ENCODE data around the genes IL16, AP3B2 and ZNF592.

GRCh38 chr15:81196194-81197214 is at the start of gene IL16:
Gene IL16, plus strand, starts transcription at chr15:81196879.
CAGE:
- cytosol, long polyA minus RNA, result no peak
- cytosol, long polyA plus RNA, result no peak
- long polyA plus RNA, result no peak
- nucleus, long polyA minus RNA, result no peak
- nucleus, long polyA plus RNA, result no peak

CAGE:
- cytosol, long polyA minus RNA, result no peak
- cytosol, long polyA plus RNA, result no peak
- long polyA plus RNA, result no peak
- nucleus, long polyA minus RNA, result no peak
- nucleus, long polyA plus RNA, result no peak
Measured at GRCh38 chr15:81286351-81287225, 37.4 kb downstream of the STARD5 start.

CAGE:
- cytosol, long polyA minus RNA, result no peak
- cytosol, long polyA plus RNA, result no peak
- long polyA plus RNA, result no peak
- nucleus, long polyA minus RNA, result no peak
- nucleus, long polyA plus RNA, result no peak
Measured at GRCh38 chr15:82093597-82094137, 47.8 kb upstream of the MEX3B start.

DNA sequence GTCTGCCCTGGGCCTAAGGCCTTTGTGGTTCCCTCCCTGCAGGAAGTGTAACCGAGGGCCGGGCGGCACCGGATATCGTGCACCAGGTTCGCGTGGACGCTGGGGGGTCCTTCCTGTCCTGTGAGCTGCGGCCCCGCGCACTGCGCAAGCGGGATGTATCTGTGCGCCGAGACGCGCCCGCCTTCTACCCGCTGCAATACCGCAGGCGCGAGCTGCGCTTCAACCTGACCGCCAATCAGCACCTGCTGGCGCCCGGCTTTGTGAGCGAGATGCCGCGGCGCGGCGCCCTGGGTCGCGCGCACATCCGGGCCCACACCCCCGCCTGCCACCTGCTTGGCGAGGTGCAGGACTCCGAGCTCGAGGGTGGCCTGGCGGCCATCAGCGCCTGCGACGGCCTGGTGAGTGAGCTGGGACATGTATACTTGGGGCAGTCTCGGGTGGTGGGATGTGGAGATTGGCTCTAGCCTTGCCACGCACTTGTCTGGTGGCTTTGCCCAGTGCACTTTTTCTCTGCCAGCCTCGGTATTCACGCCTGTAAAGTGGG is 36.0 kb downstream of the SAXO2 start:
CAGE:
- cytosol, long polyA minus RNA, result no peak
- cytosol, long polyA plus RNA, result no peak
- long polyA plus RNA, result no peak
- nucleus, long polyA minus RNA, result no peak
- nucleus, long polyA plus RNA, result no peak

CAGE:
- cytosol, long polyA minus RNA, result no peak
- cytosol, long polyA plus RNA, result no peak
- long polyA plus RNA, result no peak
- nucleus, long polyA minus RNA, result no peak
- nucleus, long polyA plus RNA, result no peak
Measured at GRCh38 chr15:82372053-82373193, 23.1 kb upstream of the GOLGA6L10 start.

CAGE:
- cytosol, long polyA minus RNA, result no peak
- cytosol, long polyA plus RNA, result no peak
- long polyA plus RNA, result no peak
- nucleus, long polyA minus RNA, result no peak
- nucleus, long polyA plus RNA, result no peak
Measured at GRCh38 chr15:82709796-82710618, at the start of gene AP3B2. Gene AP3B2, minus strand, starts transcription at chr15:82709875.

CAGE:
- cytosol, long polyA minus RNA, result no peak
- cytosol, long polyA plus RNA, result no peak
- long polyA plus RNA, result no peak
- nucleus, long polyA minus RNA, result no peak
- nucleus, long polyA plus RNA, result no peak
Measured at GRCh38 chr15:82871281-82871851, 61.9 kb downstream of the WHAMM start.

GRCh38 chr15:82914398-82914814 is 38.1 kb downstream of the HOMER2 start:
CAGE:
- cytosol, long polyA minus RNA, result no peak
- cytosol, long polyA plus RNA, result no peak
- long polyA plus RNA, result no peak
- nucleus, long polyA minus RNA, result no peak
- nucleus, long polyA plus RNA, result no peak

CAGE:
- cytosol, long polyA minus RNA, result no peak
- cytosol, long polyA plus RNA, result no peak
- long polyA plus RNA, result no peak
- nucleus, long polyA minus RNA, result no peak
- nucleus, long polyA plus RNA, result no peak
Measured at GRCh38 chr15:83000283-83000622, 11.2 kb downstream of the C15orf40 start.

DNA sequence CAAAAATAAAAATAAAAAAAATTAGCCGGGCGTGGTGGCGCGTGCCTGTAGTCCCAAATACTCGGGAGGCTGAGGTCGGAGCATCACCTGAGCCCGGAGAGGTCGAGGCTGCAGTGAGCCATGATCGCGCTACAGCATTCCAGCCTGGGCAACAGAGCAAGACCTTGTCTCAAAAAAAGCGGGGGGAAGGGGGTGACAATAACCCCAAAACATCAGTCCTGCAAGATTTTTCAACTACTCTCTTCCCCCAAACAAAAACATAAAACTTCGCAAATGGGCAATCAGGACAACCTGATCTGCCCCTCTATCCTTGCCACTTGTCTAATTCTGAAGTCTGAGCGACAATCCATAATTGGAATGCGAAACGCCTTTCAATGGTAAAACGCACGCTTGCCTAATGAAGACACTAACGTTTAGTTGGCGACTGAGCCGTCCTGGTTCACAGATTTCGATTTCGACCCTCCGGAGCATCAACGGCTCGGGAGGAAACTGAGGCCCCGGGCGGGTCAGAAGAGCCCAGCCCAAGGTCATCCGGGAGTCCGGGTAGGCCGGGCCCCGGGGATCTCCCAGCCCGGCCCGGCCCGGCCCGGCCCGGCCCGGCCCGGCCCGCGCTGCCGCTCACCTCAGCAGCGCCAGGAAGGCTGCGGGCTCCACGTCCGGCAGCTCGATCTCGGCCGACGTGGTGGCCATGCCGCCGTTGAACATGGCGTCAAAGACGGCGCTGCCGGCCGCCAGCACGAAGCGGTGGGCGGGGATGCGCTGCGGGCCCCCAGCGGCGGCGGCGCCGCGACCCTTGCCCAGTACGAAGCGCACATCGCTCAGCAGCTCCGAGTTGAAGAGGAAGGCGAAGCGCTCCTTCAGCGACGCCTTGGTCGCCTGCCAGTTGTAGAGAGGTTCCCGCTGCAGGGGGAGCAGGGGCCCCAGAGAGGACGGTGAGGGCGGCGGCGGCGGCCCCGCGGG is 643 bp downstream of the BTBD1 start:
CAGE:
- cytosol, long polyA minus RNA, result no peak
- cytosol, long polyA plus RNA, result no peak
- long polyA plus RNA, result no peak
- nucleus, long polyA minus RNA, result no peak
- nucleus, long polyA plus RNA, result no peak

DNA sequence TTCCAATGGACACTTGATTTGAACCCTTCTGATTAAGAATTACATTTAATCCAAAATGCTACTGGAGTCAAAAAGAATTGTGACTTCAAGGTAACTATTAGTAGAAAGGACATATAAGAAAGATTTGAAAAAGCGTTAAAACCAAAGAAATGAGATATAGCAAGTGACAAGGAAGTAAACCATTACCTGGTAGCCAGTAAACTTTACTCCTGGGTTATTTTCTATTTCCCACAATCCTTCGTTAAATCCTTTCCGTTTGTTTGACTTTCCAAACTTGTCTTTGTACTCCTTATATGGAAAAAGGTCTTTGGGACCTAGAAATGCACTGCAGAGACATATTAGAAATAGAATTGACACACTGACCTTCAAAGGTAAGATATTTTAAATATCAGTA is 49.9 kb downstream of the HDGFL3 start:
CAGE:
- cytosol, long polyA minus RNA, result no peak
- cytosol, long polyA plus RNA, result no peak
- long polyA plus RNA, result no peak
- nucleus, long polyA minus RNA, result no peak
- nucleus, long polyA plus RNA, result no peak

CAGE:
- cytosol, long polyA minus RNA, result no peak
- cytosol, long polyA plus RNA, result no peak
- long polyA plus RNA, result no peak
- nucleus, long polyA minus RNA, result no peak
- nucleus, long polyA plus RNA, result no peak
Measured at GRCh38 chr15:83288174-83288939, 3.9 kb upstream of the BNC1 start.

CAGE:
- cytosol, long polyA minus RNA, result no peak
- cytosol, long polyA plus RNA, result no peak
- long polyA plus RNA, result no peak
- nucleus, long polyA minus RNA, result no peak
- nucleus, long polyA plus RNA, result no peak
Measured at GRCh38 chr15:84531770-84532070, 69.1 kb upstream of the ZSCAN2 start.

DNA sequence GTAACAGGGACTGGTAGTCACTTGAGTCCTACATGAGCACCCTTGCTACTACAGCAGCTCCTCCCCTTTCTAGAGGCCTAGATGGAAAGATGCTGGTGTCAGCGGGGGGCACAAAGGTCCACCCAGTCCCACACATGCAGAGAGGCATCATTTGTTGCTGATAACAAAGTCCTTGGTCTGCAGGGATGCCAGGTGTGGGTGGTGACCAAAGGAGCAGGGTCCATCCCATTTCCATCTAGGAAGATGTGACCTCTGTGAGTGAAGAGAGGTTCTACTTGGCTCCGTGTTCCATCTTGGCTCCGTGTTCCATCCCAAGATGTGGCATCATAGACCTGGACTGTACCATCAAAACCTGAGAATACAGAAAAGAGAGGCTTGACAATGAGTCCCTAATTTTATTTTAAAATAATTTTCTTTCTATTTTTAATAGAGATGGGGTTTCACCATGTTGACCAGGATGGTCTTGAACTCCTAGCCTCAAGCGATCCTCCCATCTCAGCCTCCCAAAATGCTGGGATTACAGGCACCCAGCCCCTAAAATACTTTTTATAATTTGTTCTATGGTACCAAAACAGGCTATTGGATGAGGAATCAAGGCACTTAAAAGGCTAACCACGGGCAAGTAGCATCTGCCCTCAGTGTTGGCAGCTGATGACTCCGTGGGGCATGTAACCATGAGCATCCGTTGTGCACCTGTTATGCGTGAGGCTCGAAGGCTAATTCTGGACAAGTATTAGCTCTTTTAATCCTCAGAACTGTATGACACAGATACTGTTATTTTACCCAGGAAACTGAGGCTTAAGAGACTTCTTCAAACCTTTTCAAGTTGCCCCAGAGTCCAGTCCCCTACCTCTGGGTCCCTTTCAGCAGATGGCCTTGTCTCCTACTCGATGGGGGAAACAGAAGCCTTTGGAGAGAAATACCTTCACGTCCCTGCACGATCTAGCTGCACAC is 10.4 kb downstream of the WDR73 start:
CAGE:
- cytosol, long polyA minus RNA, result no peak
- cytosol, long polyA plus RNA, result no peak
- long polyA plus RNA, result no peak
- nucleus, long polyA minus RNA, result no peak
- nucleus, long polyA plus RNA, result no peak

GRCh38 chr15:84660166-84660718 is 2.2 kb upstream of the NMB start:
CAGE:
- cytosol, long polyA minus RNA, result no peak
- cytosol, long polyA plus RNA, result no peak
- long polyA plus RNA, result no peak
- nucleus, long polyA minus RNA, result no peak
- nucleus, long polyA plus RNA, result no peak

GRCh38 chr15:84734840-84735516 is 13.4 kb upstream of the ZNF592 start:
CAGE:
- cytosol, long polyA minus RNA, result no peak
- cytosol, long polyA plus RNA, result no peak
- long polyA plus RNA, result no peak
- nucleus, long polyA minus RNA, result no peak
- nucleus, long polyA plus RNA, result no peak

DNA sequence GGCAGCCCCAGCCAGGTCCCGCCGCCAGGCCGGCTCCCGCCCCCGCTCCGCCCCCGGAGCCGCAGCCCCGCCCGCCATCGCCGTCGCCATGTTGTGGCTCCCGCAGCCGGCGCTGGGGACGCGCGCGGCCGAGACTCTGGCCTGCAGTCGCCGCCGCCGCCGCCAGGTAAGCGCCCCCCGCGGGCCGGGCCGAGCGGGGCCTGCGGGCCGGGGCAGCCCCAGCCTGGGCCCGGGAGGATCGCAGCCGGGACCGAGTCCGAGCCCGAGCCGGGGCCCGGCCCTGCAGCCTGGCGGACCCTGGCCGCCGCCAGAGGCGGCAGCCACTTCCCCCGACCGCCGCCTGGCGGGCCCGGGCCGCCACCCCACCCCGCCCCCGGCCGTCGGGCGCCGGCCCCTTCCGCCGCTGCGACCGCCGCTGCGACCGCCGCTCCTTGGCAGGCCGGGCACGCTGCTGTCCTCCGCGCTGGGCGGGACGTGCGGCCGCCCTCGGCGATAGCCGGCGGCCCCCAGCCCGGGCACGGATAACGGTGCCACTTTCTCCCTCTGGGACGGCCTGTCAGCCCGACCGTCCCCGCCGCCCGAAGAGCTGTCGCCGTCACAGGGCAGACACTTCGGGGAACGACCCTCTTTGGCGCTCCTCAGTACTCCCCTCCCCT is at the start of gene ZNF592:
Gene ZNF592, plus strand, starts transcription at position 94 of the 656 bp plus-strand sequence.
CAGE:
- cytosol, long polyA minus RNA, result no peak
- cytosol, long polyA plus RNA, result no peak
- long polyA plus RNA, result no peak
- nucleus, long polyA minus RNA, result no peak
- nucleus, long polyA plus RNA, result no peak

CAGE:
- cytosol, long polyA minus RNA, result no peak
- cytosol, long polyA plus RNA, result no peak
- long polyA plus RNA, result no peak
- nucleus, long polyA minus RNA, result no peak
- nucleus, long polyA plus RNA, result no peak
Measured at GRCh38 chr15:84770809-84771688, 22.7 kb downstream of the ZNF592 start.

CAGE:
- cytosol, long polyA minus RNA, result no peak
- cytosol, long polyA plus RNA, result no peak
- long polyA plus RNA, result no peak
- nucleus, long polyA minus RNA, result no peak
- nucleus, long polyA plus RNA, result no peak
Measured at GRCh38 chr15:84982374-84983000, 831 bp downstream of the PDE8A start.

DNA sequence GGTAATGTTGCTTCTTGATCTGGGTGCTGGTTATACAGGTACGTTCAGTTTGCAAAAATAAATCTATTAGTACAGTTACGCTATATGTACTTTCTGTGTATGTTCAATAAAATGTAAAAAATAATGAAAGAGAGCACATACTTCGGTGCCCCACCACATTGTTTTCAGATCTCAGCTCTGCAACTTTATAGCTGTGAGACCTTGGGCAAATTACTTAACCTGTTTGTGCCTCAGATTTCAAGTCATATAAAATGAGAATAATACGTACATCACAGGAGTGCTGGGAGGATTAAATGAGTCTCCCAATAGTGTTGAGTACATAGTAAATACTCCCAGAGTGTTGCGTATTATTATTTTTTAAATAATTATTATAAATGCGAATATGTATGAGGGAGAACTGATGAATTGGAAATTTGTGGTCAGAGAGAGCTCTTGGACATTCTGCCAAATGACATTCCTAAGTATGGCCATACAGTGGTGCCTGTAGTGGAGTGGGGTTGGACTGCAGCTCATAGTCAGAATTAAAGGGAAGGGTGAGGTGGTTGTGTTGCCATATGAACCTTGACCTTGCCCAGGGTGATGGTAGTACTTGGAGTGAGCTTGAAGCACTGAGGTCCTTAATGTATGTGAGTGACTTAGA is 25.9 kb downstream of the PDE8A start:
CAGE:
- cytosol, long polyA minus RNA, result no peak
- cytosol, long polyA plus RNA, result no peak
- long polyA plus RNA, result no peak
- nucleus, long polyA minus RNA, result no peak
- nucleus, long polyA plus RNA, result no peak

Measured in keratinocyte (primary cell).